ENCODE measurements around a stretch of chr12.

GRCh38 chr12:93575306-93576167 is 3.1 kb downstream of the SOCS2 start:
- RRBS, result no CpG with 5 or more reads among the region's 4 CpGs

DNA sequence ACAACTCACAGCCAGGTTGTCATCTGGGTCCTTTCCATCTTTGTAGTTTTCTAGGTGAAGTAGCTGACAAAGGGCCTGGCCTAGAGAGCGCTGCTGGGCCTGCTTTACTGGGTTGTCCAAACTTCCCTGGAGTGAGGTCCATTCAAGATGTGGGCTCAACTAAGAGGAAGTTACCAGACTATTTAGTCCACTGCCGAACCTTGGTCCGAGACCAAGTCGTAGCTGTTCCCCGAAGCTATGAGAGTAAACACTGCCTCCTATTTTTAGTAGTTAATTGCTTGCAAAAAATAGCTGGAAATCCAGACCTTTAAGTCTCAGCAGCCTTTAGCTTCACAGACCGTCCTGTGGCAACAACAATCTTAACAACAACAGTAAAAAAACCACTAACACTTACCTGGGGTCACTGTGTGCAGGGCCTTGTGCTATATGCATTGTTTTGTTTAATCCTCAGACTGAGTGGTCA is 30.4 kb downstream of the SOCS2 start:
- RRBS, result no CpG with 5 or more reads among the region's 6 CpGs

GRCh38 chr12:93678190-93678664 is 1.1 kb downstream of the CRADD start:
- RRBS, result no CpG with 5 or more reads among the region's 5 CpGs

GRCh38 chr12:93761292-93762494 is 84.5 kb downstream of the CRADD start:
- RRBS, result no CpG with 5 or more reads among the region's 8 CpGs

- RRBS, result no CpG with 5 or more reads among the region's 7 CpGs
Observed at GRCh38 chr12:93823531-93824084, 146.4 kb downstream of the CRADD start.

DNA sequence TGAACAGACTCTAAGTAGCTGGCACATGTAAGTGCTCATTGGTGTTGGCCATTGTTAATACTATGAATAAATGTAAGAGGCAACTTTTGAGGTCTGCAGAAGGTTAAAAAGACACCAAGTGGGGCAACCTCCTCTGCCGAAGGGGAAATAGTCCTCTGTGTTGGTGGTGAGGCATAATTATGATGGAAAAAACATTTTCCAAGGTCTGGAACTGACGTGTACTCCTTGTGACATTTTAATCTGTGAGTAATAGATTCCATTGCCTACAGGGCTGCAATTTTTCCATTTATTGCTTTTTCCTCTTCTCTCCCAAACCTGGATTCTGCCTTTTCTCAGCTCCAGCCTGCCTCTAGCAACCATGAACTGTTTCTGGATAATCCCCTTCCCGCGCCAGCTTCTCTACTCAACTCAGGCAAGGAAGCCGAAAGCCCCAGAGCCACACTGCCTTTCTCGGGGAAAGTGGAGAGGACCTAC is 230.2 kb upstream of the PLXNC1 start:
- RRBS, result no CpG with 5 or more reads among the region's 6 CpGs

- RRBS, result no CpG with 5 or more reads among the region's 15 CpGs
Observed at GRCh38 chr12:94074086-94075035, 74.0 kb upstream of the PLXNC1 start.

GRCh38 chr12:94183711-94184028 is 35.3 kb downstream of the PLXNC1 start:
- RRBS, result no CpG with 5 or more reads among the region's 3 CpGs

DNA sequence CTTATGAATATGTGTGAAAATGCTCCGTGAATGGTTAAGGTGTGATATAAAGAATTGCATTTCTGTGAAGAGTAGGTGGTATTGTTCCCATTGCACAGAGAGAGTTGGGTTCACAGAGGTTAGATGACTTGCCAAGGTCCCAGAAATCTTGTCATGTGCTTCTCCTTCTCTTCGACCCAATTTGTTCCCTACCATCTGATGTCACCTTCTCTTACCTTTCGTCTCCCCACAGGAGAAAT is 95.9 kb downstream of the PLXNC1 start:
- RRBS, result no CpG with 5 or more reads among the region's 3 CpGs

GRCh38 chr12:94367422-94368364 is 92.0 kb downstream of the CEP83 start:
- RRBS, result no CpG with 5 or more reads among the region's 4 CpGs

DNA sequence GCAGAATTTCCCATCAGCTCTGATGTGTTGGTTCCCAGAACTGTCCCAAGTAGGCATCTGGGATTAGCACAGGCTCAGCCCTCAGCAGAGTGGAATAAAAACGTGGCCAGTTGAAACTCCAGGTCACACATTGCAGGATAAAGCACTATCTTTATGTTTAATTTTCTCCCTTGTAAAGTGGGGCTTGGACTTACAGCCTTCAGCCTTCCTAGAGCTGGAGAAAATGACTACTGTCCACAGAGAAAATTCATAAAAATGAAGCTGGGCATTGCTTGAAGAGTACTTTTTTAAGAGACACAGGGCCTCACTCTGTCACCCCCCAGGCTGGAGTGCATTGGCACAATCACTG is 74.2 kb downstream of the TMCC3 start:
- RRBS, result no CpG with 5 or more reads among the region's 1 CpG

- RRBS, result no CpG with 5 or more reads among the region's 5 CpGs
Observed at GRCh38 chr12:94586973-94587401, 63.4 kb downstream of the TMCC3 start.

DNA sequence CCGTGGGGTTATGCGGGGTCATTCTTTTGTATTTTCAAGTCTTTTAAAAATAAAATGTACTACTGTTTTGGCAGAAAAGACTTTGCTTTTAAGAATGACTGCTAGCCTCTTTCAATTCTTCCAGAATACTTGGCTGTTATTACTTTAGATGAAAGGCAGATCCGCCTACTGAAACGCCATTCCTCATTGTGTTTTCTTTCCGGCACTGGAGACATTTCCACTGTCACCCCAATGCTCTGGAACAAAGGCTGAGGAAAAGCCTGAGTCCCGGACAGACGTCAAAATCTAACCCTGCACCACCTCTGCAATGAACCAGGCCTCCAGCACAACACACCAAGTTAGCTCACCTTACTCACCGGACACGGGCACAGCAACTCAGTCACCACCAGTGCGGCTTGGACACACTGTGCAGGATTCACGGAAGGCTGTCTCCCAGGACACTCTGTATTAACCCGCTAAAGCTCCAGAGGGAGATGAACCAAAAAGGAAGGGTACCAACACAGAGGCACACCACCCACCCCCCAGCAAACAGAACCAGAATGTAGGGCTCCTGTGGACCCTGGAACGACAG is 62.5 kb downstream of the TMCC3 start:
- RRBS, result 85% methylated on average over 4 of the region's 13 CpGs

DNA sequence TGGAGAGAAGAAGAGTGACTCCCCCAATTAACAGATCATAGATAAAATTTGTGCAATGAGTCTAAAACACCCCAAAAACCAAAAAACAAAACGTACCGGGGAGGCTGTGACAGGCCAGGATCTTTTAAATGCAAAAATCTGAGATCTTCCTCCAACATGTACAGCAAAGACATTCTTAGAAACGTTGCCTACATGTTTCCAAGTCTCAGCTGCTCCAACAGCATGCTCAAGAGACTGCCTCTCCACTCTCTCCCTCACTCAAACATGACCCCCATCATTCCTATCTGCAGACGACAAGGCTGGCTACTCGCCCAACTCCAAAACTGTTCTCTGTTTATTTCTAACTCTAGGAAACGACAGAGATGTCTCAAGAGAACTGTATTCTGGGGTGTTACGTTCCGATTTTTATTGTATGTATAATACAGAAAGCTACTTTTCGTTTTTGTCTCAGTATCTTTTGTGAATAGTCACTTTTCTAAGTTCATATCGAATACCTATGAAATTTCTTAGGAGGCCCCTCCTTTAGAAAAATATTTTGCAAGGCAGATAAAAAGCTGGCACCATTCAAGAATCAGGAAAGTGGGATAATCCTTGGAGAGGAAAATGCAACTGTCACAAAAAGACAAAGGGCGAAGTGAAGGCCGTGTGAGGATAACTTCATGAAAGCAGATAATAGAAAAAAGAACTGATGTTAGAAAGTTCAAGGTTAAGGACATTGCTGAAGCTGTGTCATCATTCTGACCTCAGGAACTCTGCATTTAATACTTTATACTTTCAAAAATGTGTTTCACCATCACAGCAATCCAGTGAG is 57.7 kb upstream of the TMCC3 start:
- RRBS, result no CpG with 5 or more reads among the region's 12 CpGs

DNA sequence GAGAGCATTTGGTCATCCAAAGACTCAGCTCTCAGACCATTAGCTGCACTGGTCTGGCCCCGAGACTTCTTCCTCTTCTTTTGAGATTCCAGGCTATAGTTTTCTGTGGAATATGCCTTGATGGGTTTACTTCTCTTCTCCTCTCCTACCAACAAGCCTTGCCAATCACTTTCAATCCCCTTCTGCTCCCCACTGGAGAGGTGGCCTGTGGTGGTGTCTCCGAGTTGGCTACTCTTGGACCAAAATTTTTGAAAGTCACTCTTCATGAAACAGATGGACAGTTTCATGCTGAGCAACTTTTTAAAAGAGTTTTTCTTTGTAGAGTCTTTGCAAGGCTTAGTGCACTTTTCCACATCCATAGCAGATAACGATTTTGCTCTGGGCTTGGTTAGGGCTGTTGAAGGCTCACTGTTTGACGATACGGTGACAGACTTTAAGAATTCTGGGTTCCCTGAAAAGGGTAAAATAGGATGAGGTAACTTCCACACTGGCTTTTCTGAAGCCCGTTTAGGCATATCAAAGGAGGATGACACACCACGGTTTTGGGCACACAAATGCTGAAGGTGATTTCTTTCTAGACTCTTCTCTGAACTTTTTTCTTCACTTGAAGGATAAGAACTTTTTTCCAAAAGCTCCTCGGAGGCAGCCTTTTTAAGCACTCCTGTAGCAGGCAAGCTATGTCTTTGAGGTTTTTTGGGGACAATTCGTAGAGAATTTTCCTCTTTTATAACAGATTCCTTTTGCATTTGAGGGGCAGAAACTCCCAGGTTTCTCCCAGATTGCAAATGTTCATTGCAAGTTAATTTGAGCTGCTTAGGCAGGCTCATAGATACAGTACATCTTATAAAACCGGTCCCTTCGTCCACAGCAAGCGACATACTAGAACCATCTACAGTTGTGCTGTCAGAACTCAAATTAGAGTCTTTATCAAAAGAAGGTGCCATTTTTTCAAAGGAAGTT is 7.9 kb downstream of the FGD6 start:
- RRBS, result no CpG with 5 or more reads among the region's 12 CpGs

- RRBS, result no CpG with 5 or more reads among the region's 8 CpGs
Observed at GRCh38 chr12:95380841-95381514, 93.0 kb upstream of the METAP2 start.

DNA sequence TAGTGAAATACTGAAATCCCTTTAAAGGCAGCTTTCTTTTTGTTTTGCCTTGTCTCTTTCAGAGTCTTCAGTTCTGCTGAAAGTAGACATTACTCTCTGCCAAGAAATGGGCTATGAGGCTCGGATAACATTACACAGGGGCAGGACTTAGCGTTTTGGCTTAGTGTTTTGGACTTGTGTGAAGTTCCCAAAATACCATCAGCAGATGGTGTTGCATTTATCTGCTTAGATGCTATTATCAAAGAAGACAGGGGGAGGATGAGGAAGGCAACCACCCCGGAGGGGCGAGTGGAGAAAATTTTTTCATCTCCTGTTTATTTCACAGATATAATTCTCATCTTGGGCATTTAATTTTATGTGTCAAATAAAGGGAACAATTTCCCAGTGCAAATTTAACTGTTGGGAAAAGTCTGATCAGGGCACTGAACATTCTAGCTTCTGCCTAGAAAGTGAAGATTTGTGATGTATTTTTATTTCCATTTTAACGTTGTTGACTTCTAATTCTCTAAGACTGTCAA is 88.2 kb upstream of the METAP2 start:
- RRBS, result no CpG with 5 or more reads among the region's 5 CpGs

- RRBS, result no CpG with 5 or more reads among the region's 5 CpGs
Observed at GRCh38 chr12:95428444-95428894, 45.5 kb upstream of the METAP2 start.

DNA sequence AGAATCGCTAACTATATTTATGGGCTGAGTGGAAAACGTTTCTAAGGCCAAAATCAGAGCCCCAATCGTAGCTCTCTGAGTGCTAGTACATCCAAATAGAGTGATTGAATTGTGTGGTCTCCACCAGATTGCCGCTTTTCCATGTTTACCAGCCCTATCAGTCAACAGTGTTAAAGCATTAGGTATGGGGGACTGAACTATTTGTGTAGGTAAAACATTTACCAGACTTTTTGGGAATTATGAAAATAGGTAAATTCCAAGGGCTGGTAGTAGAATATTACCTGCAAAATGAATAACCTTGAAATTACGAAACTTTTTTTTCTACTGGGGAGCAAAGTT is 28.0 kb upstream of the METAP2 start:
- RRBS, result no CpG with 5 or more reads among the region's 5 CpGs